Gallbladder (tissue), 1 donor: ENCODE results near the gene TAAR6.

DNA sequence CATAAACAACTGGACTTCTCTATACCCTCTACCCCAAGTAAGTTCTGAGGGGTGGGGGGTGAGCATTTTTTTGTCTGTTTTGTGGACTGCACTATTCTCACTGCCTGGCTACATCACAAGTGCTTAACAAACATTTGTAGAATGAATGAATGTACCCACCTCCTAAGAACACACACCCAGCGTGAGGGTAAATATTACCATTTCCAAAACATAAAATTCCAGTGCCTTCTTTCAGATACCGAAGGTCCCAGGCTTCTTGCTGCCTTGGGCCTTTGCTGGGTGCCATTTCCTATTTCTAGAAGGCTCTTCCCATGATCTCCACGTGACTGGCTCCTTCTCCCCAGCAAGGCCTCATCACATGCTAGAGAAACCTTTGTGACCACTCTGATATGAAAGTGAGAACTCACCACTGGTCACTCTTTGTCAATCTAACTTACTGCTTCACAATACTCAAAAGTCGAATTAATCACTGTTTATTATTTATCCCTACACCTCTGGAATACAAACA, 1.8 kb downstream of the STX7 start:
- PRO-cap: no peak

DNA sequence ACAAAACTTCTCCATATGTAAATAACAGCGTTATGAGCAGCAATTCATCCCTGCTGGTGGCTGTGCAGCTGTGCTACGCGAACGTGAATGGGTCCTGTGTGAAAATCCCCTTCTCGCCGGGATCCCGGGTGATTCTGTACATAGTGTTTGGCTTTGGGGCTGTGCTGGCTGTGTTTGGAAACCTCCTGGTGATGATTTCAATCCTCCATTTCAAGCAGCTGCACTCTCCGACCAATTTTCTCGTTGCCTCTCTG, at the start of gene TAAR6:
Gene TAAR6 (plus strand): TSS at position 33 of the 254 bp plus-strand sequence.
- PRO-cap: no peak

DNA sequence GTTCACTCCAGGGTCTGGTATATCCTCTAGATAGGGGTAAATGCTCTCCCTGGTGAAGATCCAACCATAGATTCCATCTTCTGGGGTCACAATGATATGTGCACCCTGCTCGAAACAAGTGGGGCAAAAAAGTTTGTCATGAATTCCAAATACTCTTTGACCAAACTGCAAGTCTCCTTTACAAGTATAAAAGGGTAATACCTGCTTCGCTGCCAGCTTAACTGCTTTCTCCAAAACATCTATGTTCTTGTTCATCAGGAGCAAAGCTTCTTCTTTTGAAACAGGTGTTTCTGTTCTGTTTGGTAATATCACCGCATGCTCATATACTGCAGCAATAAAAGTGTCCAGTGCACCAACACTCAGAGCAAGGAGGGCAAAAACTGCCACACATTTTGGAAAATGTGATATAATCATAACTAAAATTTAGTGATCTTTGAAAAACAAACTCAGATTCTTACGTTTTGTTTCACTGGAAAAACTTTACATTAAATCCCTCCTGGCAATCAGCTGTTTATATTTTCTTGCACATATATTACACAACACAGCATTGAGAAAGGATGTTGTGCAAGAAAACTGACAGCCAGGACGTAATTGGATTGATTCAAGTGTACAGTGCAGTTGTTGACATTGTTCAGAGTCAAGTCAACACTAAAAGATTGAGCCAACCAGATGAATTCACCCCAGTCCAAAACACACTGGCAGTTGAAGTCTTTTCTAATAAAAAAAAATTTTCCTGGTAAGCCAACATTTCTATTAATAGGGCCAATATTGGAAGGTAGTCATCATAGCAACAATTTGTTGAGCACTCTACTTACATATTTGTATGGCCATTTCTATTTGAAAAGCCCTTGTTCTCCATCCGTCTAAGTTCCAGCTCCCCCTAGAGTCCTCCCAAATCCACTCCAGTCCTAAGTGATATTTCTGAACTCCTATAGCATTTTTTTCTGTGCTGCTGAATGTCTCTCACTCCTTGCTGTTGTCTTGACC, 20.7 kb upstream of the VNN1 start:
- PRO-cap: no peak

DNA sequence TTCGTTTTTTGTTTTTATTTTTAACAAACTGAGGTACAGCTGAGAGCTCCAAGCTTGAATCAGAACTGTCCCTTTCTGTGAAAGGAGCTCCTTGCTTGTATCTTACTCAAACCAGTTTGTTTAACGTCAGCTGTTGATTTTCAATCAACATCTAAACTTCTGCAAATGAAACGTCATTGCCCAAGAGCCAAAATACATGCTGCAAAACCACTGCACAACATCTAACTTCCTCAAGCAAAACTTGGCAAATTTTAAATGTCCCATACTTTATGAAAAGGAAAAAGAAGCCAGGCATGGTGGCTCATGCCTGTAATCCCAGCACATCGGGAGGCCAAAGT, 15.2 kb downstream of the VNN2 start:
- PRO-cap: no peak

DNA sequence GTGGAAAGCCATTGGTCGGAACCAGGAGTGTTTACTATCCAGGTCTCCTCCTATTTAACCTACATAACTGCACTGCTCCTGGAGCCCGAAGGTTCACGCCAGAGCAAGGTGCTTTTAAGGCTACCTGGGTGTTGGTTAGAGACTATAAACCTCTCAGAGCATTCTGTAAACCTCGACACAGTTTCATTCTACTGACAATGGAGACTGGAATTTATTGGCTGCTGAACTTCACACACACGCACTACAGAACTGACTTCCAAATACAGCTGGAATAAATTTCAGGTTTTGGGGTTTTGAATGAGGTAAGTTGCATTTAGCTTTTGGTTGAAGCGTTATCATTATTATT, 128.8 kb downstream of the EYA4 start:
- PRO-cap: no peak

DNA sequence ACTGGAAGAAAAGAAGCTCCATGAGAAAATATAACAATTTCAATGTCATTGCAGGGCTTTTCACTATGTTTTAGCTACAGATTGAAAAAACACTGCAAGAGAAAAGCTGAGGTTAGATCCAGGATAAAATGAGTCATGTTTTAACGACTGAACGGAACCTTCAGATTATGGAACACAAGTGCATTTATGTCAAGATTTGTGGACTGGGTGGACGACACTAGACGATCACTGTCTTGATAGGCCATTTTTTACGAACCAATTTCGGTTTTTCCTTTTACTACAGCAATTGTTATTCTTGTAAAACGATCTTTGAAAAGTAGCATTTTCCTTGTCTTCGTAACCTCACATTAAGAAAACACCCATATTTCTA, 294.3 kb upstream of the TCF21 start:
- PRO-cap: no peak

DNA sequence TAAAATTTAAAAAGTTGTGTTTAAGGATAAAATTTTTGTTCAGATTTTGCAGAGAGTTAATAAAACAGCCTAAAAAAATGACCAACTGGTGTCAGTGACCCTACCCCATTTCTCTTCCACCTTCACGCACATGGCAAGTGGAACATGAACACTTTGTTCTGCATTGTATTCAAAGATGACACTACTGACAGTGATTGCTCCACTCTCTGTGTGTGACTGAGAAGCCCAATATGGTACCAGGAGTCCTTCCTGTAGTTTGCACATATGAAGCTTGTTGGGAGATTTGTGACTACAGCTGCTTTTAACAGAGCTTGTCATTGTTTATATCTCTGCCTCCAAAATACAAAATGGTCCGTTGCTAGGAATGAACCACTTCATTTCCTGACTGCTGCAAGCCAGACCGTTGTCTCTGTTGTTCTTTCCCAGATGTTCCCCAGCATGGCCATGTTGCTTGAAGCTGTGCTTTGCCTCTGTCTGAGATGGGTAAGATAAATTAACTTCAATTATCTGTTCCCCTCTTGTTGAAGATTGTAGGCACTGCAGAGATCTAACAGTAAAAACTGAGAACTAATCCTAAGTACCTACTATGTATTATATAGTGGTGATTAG, 140.2 kb upstream of the TCF21 start:
- PRO-cap: no peak

DNA sequence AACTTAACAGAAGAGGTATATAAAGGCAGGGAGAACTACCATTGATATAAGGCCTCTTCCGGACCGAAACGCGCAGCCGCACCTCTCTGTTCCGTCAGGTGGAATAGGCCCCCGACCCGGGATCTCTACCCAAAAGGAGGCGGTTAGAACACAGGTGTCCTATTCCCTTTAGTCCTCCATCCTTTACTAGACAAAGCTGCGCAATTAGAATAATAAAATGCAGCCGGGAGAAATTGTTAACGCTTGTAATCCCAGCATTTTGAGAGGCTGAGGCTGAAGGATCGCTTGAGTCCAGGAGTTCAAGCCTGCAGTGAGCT, 51.9 kb upstream of the TCF21 start:
- PRO-cap: no peak

- PRO-cap: no peak
Observed at GRCh38 chr6:133899429-133899914, 10.6 kb downstream of the TCF21 start.

DNA sequence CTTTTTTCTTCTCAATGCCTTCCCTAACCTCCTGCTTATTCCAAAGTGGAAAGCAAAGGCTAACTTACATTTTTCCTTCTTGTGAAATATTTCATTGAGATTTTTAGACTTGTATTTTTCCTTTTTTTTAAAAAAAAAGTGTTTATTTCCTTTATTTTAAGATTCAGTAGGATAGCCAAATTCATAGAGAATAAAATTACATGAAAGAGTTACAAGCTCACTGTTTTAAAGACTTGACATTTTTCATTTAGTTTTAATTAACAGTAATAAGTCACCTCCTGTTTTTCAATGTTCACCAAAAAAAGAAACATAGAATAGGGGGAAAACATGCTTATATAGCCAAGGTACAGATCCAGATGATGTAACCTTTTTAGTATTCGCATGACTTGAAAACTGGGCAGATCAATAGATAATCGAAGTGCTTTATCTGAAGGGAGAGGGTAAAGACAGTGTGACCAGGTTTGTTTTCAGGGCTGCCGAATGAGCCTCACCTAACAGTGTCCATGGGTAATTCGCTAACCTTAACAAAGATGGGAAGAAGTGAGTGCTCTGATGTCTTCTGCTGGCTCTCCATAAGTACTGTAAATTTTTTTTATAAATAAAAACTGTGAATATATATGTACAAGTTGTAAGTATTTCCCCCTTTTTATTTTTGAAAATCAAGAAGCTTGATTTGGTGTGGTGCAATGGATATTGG, 35.7 kb downstream of the TBPL1 start:
- PRO-cap: no peak

GRCh38 chr6:134166685-134167329, 114.4 kb upstream of the SLC2A12 start:
- PRO-cap: bidirectional peak, plus-strand start at chr6:134166983, minus-strand start at chr6:134166864

- PRO-cap: bidirectional peak, plus-strand start at chr6:134175029, minus-strand start at chr6:134174861
Observed at GRCh38 chr6:134174934-134175402, 122.5 kb upstream of the SLC2A12 start.

DNA sequence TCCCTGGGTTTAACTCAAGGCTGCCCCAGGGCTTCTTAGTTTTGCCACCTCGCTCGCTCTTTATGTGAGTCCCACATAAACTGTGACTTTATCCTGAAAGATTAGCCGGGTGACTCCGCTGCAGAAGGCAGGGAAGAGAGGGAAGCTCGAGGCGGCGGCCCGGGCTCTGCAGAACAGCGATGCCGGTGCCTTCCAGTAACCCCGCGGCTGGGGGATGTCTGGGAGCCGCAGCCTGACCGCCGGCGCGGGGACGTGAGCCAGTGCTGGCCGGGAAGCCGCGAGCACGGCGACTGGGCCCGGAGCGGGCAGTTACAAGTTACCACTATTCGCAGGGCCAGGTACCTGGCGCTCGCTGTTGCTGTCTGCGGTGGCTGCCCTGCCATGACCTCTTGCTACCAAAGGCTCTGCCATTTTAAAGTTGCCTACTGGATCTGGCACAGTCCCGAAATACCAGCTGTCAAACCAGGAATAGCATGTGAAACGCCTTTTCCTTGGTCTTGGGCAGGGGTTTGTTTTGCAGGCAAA, 123.9 kb upstream of the SLC2A12 start:
- PRO-cap: bidirectional peak, plus-strand start at position 260 of the sequence, minus-strand start at position 209 of the sequence

DNA sequence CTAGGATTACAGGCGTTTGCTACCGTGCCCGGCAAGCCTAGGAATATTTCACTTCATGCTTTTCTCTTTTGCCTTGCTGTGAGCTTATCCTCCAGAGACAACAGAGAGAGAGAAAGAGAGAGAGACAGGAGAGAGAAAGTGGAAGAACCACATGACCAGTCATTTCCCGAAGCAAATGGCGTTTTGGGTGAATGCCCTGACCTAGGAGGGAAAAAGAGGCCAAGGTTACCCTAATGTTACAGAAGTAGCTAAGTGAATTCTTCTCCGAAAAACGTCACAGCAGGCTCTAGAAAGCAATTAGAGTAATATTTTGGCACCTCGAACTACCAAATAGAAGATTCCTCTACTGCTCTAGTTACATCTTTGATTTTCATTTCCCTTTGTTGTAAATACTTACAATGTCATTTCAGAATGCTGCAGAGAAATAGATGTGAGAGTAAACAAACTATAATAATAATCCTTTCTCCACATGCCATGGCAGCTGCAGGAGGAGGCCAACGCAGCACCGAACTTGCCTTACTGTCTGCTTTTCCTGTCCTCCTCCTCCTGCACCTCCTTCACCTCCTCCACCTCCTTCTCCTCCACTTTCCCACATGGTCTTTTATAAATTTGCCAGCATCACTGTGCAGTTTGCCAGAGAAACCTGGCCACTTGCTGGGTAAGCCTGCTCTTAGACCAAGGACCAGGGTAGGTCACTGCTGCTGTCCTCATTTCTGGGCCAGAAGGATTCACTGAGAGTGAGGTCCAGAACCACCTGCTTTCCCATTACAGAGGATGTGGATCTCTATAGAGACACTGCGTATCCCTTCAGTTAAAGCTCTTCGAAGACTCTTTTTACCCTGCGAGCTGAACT, 8.9 kb downstream of the SGK1 start:
- PRO-cap: no peak

- PRO-cap: no peak
Observed at GRCh38 chr6:134523931-134524417, 206.1 kb upstream of the SGK1 start.

DNA sequence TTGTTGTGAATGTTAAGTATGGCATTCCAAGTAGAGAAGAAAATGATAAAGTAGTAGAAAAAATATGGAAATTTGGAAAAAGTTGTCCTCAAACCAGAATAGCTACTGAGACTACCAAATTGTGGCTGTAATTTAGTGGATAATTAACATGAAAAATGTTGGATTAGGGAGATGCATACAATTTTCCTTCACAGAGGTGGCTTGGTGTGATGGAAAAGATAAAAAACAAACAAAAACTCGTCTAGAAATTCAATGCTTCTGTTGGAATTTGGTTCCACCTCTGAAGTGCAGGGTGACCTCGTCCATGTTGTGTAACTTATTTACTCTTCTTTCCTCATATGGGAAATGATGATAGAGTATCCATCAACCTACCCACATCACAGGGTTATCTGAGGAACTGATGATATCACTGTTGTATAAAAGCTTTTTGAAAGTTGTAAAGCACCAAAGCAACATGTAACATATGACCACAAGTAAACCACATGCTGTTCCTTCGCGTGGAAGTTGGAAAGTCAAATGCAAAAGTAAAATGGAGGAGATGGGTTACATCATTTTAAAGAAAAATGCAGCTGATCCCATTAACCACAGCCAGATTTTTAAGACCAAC, 211.9 kb upstream of the SGK1 start:
- PRO-cap: no peak

- PRO-cap: no peak
Observed at GRCh38 chr6:134539782-134540539, 222.0 kb upstream of the SGK1 start.

GRCh38 chr6:135122440-135122876, 58.6 kb upstream of the MYB start:
- PRO-cap: no peak

- PRO-cap: no peak
Observed at GRCh38 chr6:135128549-135128844, 52.6 kb upstream of the MYB start.

DNA sequence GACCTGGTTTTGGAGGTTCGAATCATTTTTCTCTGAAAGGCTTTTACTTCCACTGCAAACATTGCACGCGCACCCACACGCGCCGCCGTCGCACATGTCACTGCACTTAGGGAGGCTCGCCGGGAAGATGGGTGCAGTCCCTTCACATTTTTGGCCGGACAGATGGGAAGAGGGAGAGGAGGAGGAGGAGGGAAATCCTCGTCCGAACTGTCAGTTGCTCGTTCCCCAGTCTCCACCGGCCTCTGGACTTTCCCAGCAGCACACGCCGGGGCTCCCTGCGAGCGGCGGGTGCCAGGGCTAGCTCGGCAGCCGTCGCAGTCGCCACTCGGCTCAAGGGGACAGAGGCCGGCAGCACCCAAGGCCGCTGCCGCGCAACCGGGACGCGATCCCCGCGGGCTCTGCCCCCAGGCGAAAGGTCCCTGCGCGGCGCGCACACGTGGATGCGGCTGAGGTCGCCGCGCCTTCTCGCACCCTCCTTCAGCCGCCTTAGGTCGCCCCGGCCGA, 1.1 kb downstream of the MYB start:
- PRO-cap: no peak